Measurements from ENCODE around the gene FERD3L.

GRCh38 chr7:18087767-18088205 lies 60.1 kb upstream of the PRPS1L1 start:
- PRO-cap: no peak

GRCh38 chr7:18294162-18294714 lies 201.3 kb upstream of the HDAC9 start:
- PRO-cap: no peak

DNA sequence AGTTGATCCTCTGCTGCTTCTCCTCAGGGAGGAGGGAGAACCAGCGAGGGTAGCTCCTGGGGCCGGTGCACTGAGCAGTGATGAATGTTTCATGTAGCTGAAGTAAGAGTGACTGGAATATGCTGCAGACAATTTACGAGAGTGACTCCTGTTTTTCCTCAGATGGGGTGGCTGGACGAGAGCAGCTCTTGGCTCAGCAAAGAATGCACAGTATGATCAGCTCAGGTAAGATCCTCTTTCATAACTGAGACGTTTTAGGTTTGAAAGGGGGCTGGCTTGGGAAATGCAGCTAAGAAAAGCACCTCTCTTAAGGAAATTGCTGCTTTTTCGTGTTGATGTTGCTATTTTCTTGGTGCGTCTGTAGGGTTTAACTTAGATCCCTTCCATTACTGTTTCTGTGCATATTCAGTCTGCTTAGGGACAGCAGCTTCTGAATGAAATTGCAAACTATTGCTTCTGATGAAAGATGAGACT lies 588 bp downstream of the HDAC9 start:
- PRO-cap: no peak

DNA sequence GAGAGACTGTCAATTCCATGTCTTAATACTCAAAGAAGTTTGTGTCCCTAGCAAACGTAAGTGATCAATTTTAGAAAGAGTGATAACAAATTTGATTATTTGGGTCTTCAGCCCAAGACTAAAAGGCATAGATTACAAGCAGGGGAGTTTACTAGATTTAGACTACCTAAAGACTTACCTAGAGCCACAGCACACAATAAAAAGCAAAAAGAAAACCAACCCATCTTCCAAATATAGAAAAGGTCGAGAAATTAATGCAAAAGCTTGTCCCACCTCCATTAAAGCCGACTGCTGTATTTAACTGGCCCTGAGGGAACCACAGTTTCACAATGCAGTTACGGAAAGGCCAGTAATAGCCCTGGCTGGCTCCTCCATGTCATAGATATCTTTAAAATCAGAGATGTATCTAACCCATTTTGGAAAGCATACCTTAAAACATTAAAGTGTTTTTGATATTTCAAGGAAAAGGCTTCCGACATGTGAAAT lies 22.9 kb downstream of the HDAC9 start:
- PRO-cap: no peak

DNA sequence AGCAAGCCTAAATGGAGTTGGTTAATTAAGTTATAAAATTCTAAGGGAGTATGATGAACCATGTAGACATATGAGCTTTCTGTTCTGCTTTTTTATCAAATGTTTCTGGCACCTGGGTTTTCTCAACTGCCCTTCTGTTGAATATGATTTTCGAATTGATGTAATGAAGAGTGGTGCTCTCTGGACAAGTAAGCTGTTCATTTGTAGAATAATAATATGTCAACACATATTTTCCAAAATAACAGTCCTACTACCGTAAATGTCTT lies 24.8 kb downstream of the HDAC9 start:
- PRO-cap: no peak

GRCh38 chr7:18814353-18814781 lies 303.1 kb downstream of the TWIST1 start:
- PRO-cap: no peak

GRCh38 chr7:19080054-19080424 lies 37.4 kb downstream of the TWIST1 start:
- PRO-cap: no peak

DNA sequence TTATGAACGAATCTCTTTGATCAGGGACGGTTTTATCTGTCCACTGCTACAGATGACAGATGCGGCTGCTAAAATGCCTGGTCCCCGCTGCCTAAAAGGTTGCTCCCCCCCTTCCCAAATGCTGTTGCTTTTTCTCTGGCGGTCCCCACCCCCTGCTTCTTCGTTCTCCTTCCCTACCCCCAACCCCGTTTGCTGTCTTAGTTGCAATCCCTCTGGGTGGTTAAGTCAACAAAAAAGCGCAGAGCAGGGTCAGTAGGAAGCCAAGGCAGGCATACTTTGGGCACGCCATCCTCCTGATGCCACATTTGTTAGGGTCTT lies 9.4 kb downstream of the TWIST1 start:
- PRO-cap: no peak

GRCh38 chr7:19145270-19145606 lies at the start of gene FERD3L:
FERD3L (minus strand) TSS chr7:19145421.
- PRO-cap: no peak

DNA sequence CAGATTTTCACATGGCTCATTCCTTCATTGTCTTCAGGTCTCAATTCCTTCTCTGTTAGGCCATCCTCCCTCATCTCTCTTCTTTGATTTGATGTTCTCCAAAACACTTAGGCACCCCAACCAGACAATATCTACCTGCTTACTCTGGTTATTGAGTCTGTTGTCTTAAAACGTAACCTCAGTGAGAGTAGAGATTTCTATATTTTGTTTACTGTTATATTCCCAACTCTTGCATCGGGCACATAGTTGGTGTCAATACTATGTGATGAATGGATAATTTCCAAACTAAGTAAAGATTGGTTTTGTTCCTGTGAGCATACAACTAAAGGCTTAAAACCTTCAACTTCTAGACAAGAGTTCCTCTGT lies 263.2 kb upstream of the FERD3L start:
- PRO-cap: no peak

- PRO-cap: no peak
These were observed 109.6 kb downstream of the MACC1 start for GRCh38 chr7:20107567-20108065.

DNA sequence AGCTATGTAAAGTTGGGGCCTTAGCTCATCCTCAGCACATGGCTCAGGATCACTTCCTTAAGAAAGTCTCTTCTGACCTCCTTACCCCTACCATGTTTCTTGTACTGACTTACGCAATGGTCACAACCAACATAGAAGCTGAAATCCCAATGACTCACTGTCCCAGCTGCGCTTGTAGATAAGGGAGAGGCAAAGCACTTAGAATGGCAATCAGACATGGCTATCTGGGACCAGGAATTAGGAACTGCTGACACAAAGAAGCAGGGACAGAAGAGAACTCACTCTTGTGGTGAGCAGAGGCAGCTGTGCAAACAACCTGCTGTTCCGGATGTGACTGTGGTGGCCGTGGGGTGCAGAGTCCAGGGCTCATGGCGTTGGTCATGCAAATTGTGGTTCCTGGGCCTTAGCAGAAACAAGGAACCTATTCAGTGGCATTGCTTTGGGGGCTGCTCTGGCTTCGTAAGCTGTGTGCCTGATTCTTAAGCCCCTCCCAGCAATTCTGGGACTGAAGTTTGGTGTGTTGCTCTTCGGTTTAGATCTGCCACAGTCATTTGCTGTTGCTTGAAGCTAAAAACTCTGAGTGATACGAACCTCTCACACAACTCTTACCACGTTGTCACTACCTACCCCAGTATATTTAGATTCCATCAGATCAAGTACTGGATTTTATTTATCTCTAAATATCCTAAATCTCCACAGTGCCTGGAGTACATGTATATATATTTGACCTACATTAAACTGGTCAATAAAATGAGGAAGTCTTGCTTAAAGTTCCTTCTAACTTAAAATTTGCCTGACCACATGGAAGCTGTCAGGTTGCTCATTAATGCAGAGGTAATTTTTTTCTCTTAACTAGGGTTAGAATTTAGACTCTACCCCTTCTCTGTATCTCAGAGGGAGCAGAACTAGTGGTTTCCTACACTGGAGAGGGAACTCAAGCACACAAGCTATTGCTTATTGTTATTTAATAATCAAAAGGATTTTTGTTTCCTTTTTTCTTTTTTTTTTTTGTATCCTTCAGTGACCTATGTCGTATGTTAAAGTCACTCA lies 2.9 kb upstream of the MACC1 start:
- PRO-cap: no peak

DNA sequence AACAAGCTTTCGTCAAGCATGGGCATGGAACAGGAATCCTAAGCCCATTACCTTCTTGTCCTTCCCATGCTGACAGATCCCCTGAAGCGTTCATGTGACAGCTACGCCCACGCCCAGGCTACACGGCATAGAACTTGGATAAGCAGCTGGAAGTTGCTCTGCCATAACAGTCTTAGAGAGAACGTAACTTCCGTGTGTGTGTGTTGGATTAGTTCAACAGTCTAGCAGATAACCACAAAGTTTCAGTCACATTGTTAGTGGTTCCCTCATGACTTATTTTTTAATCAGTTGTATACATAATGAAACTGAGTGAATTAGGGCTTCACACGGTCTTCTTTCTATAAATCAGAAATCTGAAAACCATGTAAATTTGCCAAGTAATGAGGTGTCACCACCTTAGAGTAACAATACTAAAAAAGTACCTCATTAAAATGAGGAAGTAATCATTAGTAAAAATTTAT lies 21.5 kb upstream of the MACC1 start:
- PRO-cap: no peak

GRCh38 chr7:20340660-20341556 lies 10.2 kb downstream of the ITGB8 start:
- PRO-cap: no peak

GRCh38 chr7:20783505-20784332 lies 3.0 kb downstream of the SP8 start:
- PRO-cap: no peak

- PRO-cap: no peak
These were observed 1.9 kb downstream of the SP8 start for GRCh38 chr7:20784655-20785298.

DNA sequence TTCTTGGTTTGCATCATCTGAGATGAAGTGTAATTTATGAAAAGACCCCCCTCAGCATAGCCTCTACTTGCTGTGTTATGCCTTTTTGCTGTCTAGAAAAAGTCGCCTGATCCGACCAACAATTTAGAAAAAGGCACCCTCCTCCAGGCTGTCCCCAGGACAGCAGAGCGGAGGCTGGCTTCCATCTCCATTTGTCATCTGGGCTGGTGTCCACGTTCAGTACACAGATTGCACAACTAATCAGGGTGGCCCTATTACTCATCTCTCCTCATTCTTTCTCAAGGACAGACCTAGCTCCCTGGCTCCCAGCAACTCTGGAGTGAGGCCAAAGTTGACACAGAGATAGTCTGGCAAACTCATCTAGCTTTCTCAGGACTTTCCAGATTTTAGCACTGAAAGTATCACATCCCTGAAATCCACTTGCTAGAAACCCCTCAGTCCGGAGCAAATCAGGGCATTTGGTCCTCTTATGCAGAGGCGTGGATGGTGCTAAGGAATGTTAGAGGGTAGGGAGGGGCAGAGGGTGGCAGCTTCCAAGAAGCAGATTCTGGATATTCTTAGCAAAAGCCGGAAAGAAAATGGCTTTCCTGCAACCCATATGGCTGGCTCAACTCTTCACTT lies 75.1 kb downstream of the DNAH11 start:
- PRO-cap: no peak

DNA sequence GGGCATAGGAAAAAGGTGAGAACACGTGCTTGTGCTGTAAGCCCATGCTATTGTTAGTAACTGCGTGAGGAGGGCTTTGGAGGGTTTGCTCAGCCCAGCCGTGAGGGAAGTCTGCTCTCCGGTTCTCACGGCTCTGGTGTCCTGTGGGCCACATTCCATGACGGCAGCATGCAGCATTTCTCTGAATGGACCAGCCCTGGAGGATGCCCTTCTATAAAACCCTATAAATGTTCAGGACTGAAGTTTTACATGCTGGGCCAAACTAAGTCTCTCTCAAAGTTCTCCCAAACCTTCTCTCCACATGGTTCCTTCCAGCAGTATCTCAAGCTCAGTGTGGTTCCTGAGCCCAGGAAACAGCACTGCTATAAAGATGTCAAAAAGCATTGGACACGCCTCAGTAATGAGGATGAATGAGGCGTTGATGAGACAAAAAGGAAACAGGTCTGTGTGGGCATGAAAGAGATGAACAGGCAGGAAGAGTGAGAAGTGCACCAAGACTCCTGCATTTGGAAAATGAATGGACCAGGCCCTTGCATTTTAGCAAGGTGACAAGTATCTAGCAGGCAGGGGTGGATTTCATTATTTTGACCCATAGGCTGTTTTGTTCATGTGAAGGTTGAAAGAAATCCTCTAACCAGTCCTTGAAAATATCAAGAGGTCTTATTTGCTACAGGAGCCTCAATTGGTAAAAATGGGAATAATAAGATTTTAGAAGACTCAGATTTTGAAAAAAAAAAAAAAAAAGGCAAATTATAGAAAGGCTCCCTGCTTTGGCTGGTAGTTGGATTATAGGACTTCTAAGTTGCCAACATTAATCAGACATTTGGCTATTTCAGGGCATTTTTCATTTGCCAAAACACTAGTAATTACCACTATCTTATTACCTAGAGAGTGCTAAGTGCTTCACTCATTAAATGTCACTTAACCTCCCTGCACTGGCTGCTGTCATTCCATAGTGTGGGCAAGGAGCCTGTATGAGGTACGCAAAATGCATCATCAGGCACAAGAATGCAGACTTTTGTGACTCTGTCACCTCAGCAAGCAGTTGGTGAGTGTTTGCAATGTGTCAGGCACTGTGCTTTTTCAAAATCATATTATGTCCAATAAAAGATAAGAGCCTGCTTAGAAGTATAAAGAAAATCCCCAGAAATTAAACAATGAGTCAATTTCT lies 175.2 kb upstream of the CDCA7L start:
- PRO-cap: no peak

DNA sequence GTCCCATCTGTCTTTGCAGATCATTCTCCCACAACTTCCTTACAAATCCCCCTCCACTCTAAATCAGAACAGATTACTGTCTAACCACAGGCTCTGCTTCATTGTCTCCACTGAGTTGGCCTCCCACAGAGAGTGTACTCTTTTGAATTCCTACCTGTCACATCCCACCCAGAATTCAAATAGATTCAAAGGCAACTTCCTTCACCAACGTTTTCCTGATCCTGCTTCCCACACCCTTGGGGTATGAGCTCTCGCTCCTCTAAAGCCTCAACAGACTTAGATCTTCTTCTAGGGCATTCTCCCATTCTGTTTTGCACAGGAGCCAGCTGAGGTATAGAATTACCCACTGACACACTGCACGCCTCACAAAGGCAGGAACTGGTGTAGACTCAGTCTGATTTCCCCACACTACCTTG lies 197.8 kb upstream of the CDCA7L start:
- PRO-cap: no peak

GRCh38 chr7:22355899-22356762 lies 823 bp downstream of the RAPGEF5 start:
- PRO-cap: no peak